NCI-H460 (cell line): ENCODE measurements around the genes DENND11, OR9A4, LLCFC1 and OR2A12.

GRCh38 chr7:140695881-140696374 lies 580 bp upstream of the NDUFB2 start:
RAMPAGE:
- cytosol, long total RNA: no peak
- long total RNA: no peak
- nucleus, long total RNA: no peak

GRCh38 chr7:140722011-140722498 lies 25.5 kb downstream of the NDUFB2 start:
RAMPAGE:
- cytosol, long total RNA: no peak
- long total RNA: no peak
- nucleus, long total RNA: no peak

DNA sequence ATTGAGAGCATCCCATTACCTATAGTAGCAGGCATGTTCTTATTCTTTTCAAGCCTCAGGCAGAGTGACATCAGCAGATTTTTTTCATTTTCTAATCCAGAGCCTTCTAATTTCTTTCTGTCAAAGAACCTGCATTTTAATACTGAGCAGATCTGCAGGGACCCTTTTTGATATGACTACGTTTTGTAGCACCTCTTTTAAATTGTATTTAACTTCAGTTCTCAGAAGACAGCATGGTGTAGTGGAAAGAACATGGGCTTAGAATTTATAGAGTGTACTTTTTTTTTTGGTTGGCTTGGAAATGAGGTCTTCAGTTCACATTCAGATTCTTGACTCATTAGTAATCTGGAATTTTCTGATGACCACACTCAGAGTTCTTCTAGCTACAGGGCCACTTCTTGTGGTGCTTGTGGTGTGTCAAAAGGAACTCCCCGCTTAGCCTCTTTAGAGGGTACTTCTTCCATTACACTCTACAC lies 34.6 kb downstream of the AGK start:
RAMPAGE:
- cytosol, long total RNA: no peak
- long total RNA: no peak
- nucleus, long total RNA: no peak

RAMPAGE:
- cytosol, long total RNA: no peak
- long total RNA: no peak
- nucleus, long total RNA: no peak
Measured at GRCh38 chr7:141702015-141702769, at the start of gene DENND11. TSS of gene DENND11 (minus strand) at chr7:141702166.

DNA sequence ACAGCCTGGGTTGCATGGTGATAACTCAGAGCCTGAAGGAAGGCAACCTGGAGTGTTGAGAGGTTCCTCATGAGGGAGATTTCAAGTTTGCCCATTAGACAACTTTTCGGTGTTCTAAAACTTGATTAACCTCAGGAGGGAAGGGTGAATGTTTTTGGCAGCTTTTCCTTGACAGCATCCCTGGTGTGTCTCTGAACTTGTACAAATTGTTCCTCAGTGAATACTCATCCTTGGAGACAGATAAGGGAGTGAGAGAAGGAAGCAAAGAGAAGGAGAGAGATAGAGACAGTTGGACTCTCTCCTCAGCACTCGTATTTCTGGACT lies at the start of gene OR9A4:
TSS of gene OR9A4 (plus strand) at position 251 of the 324 bp plus-strand sequence.
RAMPAGE:
- cytosol, long total RNA: no peak
- long total RNA: no peak
- nucleus, long total RNA: no peak

GRCh38 chr7:142618612-142619095 lies 130.6 kb upstream of the PRSS1 start:
RAMPAGE:
- cytosol, long total RNA: no peak
- long total RNA: no peak
- nucleus, long total RNA: no peak

DNA sequence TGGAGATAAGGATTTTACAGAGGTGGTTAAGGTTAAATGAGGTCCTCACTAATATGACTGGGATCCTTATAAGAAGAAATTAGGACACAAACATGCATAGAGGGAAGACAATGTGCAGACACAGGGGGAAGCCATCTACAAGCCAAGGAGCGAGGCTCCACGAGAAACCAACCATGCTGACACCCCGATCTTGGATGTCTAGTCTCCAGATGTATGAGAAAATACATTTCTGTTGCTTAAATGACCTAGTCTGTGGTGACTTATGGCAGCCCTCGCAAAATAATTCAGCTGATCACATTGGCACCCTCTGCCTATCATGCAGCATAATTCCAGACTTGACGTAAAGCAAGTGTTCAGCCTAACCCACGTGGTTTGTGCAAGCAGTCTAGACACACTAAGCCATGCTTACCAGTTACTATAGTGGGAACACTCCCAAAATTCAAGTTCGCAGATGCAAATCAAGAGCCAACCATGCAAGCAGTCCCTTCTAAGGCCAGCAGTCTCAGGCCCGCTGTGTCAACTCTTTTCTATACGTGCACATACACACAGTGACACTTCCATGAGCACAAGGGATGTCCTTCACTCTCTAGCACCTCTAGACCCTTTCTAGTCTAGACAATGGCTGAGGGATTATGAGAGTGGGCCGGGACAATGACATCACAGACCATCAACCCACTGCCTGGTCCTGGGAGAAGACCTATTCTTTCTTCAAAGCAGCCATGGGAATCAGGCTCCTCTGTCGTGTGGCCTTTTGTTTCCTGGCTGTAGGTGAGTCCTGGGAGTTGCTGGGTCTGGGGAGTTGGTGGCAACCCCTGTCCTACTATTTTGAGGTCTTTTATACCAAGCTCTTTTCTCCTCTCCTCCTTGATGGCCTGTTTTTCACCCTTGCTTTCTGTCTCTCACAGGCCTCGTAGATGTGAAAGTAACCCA lies 29.0 kb upstream of the PRSS1 start:
RAMPAGE:
- cytosol, long total RNA: no peak
- long total RNA: no peak
- nucleus, long total RNA: no peak

GRCh38 chr7:142807568-142808234 lies 36.9 kb downstream of the PRSS2 start:
RAMPAGE:
- cytosol, long total RNA: no peak
- long total RNA: no peak
- nucleus, long total RNA: no peak

RAMPAGE:
- cytosol, long total RNA: no peak
- long total RNA: no peak
- nucleus, long total RNA: no peak
Measured at GRCh38 chr7:142939330-142939773, at the start of gene LLCFC1. TSS of gene LLCFC1 (plus strand) at chr7:142939484.

RAMPAGE:
- cytosol, long total RNA: no peak
- long total RNA: no peak
- nucleus, long total RNA: no peak
Measured at GRCh38 chr7:143222683-143223197, 903 bp downstream of the TAS2R40 start.

DNA sequence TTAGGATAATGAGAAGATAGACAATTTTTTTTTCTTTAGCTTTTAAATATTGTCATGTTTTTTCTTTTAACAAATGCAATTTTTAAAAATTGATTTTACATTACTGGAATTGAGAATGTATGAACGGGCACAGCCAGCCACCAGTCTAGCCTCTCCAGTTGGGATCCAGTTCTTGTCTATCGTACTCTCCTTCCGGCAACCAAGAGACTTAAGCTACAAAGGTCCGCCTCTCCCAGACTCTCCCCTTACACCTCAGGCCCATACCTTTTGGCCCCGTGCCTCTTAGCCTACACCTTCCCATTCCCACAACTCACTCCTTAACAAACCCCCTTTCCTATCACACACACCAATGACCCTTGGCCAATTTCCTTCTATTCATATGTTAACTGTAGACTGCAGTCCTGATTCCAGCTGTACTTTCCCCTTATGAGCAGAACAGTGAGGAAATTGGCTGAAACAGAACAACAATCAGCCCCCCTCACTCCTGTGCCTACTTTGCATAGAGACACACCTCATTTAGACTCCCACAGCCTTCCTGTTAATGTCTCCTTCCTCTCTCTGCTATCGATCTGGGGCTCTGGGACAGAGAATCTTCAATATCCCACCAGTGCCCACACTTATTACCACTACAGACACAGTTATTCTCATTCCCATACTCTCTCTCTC lies 1.4 kb upstream of the TMEM139 start:
RAMPAGE:
- cytosol, long total RNA: no peak
- long total RNA: no peak
- nucleus, long total RNA: no peak

RAMPAGE:
- cytosol, long total RNA: no peak
- long total RNA: no peak
- nucleus, long total RNA: no peak
Measured at GRCh38 chr7:143381410-143381802, 261 bp downstream of the ZYX start.

GRCh38 chr7:143410421-143411138 lies 1.9 kb upstream of the EPHA1 start:
RAMPAGE:
- cytosol, long total RNA: no peak
- long total RNA: no peak
- nucleus, long total RNA: no peak

DNA sequence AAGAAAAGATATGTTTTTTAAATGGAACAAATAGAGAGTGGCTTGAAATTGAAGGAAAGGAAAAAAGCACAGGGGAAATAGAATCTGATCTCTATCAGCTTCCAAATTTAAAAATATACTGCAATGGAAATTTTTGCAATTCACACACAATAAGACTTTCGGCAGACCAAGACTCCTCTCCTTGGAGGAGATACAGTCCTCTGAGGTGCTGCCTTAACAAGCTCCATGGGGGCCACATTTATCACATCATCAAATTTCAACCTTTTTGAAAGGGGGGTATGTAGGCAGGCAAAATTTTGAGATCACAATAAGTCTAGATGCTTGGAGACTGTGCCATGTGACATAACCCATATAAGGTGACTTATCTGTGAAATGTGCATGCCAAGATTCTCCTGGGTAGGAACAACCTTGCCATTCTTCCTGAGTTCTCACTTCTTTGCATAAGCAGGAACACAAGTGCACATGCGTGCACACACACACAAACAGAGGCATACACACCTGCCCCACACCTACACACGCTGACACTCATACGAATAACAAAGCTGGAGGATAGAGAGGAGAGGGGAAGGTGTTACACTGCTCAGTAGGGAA lies at the start of gene OR2A12:
TSS of gene OR2A12 (plus strand) at position 377 of the 591 bp plus-strand sequence.
RAMPAGE:
- cytosol, long total RNA: no peak
- long total RNA: no peak
- nucleus, long total RNA: no peak

GRCh38 chr7:144256097-144256663 lies 8.4 kb downstream of the OR2A7 start:
RAMPAGE:
- cytosol, long total RNA: no peak
- long total RNA: no peak
- nucleus, long total RNA: no peak

RAMPAGE:
- cytosol, long total RNA: no peak
- long total RNA: no peak
- nucleus, long total RNA: no peak
Measured at GRCh38 chr7:144842089-144843057, 6.5 kb upstream of the TPK1 start.

DNA sequence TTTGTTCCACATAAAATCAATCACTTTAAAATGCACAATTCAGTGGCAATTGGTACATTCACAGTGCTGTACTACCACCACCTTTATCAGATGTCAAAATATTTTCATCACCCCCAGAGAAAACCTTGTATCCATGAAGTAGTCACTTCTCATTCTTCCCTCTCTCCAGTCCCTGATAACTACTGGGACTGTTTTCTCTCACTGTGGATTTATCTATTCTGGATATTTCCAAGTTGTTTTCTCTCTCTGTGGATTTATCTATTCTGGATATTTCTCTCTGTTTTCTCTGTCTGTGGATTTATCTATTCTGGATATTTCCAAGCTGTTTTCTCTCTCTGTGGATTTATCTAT lies 435.4 kb upstream of the CNTNAP2 start:
RAMPAGE:
- cytosol, long total RNA: no peak
- long total RNA: no peak
- nucleus, long total RNA: no peak

GRCh38 chr7:148255661-148256004 lies 334.9 kb upstream of the C7orf33 start:
RAMPAGE:
- cytosol, long total RNA: no peak
- long total RNA: no peak
- nucleus, long total RNA: no peak

GRCh38 chr7:148688540-148689113 lies 10.1 kb upstream of the CUL1 start:
RAMPAGE:
- cytosol, long total RNA: no peak
- long total RNA: no peak
- nucleus, long total RNA: no peak

DNA sequence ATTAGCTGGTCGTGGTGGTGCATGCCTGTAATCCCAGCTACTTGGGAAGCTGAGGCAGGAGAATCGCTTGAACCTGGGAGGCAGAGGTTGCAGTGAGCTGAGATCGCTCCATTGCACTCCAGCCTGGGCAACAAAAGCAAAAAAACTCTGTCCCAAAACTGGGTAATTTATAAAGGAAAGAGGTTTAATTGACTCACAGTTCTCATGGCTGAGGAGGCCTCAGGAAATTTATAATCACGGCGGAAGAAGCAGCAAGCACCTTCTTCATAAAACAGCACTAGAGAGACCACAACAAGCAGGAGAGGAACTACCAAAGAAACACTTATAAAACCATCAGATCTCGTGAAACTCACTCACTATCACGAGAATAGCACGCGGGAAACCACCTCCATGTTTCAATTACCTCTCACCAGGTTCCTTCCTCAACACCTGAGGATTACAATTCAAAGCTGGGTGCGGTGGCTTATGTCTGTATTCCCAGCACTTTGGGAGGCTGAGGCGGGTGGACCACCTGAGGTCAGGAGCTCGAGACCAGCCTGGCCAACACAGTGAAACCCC lies 48.5 kb downstream of the PDIA4 start:
RAMPAGE:
- cytosol, long total RNA: no peak
- long total RNA: no peak
- nucleus, long total RNA: no peak